Measurements from ENCODE around the genes C21orf140 and KCNE1.

DNA sequence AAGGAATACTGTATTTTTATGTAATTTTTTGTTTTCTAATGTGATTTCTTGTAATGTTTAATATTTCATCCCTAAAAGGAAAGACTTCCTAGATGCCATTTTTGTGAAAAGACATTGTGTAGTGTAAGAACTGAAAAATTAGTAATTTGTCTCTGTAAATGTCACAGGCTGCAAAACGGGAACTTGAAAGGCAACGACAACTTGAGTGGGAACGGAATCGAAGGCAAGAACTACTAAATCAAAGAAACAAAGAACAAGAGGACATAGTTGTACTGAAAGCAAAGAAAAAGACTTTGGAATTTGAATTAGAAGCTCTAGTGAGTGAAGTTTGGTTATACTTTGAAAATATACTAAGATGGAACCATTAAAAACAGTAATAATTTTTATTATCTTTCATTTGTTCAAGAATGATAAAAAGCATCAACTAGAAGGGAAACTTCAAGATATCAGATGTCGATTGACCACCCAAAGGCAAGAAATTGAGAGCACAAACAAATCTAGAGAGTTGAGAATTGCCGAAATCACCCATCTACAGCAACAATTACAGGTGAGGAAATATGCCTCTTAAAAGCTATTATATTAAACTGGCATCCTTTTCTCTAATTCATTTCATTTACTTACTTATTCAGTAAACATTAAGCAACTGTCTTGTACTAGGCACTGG, 132.4 kb downstream of the ITSN1 start:
- RRBS = no CpG with 5 or more reads among the region's 6 CpGs

GRCh38 chr21:33930924-33931085, 15.2 kb upstream of the ATP5PO start:
- RRBS = no CpG with 5 or more reads among the region's 2 CpGs

- RRBS = no CpG with 5 or more reads among the region's 12 CpGs
Observed at GRCh38 chr21:33940649-33941476, 25.3 kb upstream of the ATP5PO start.

GRCh38 chr21:33968190-33968907, 52.7 kb upstream of the ATP5PO start:
- RRBS = no CpG with 5 or more reads among the region's 4 CpGs

DNA sequence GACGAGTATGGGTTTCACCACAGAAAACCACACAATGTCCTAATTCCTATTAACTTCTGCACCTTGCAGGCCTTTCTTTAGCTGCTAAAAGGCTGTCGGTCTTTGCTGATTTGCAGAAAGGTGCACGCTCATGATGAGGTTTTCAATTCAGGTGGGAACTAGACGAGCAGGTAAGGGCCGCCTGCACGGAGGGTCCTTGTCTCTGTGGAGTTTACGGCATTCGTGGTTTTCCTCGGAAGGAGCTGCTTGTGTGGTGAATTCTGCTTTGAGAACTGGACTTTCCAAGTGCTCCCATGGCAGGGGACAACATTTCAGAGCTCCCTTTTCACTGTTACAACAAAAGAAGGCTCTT, 125.0 kb downstream of the MRPS6 start:
- RRBS = no CpG with 5 or more reads among the region's 9 CpGs

DNA sequence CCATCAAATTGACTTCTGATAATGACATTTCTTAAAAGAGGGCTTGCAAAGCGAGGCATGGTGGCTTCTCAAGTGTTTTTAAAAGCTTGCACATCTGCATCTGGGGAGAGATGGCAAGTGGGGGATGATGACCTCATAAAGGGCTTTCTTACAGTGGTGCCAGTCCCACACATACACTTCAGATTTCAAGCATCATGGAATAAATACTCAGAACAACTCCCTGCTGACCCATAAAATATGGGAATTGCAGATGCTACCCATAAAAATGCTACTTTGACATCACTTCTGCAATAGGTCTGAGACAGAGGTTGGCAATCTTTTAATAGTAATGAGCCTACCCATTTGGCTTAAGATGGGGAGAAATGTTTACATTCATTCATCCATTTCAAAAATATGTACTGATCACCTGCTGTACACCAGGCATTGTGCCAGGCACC, at the start of gene C21orf140:
C21orf140 (minus strand) TSS at position 59 of the 437 bp plus-strand sequence.
- RRBS = no CpG with 5 or more reads among the region's 1 CpG

GRCh38 chr21:34510386-34511217, 1.4 kb downstream of the KCNE1 start:
- RRBS = no CpG with 5 or more reads among the region's 10 CpGs

DNA sequence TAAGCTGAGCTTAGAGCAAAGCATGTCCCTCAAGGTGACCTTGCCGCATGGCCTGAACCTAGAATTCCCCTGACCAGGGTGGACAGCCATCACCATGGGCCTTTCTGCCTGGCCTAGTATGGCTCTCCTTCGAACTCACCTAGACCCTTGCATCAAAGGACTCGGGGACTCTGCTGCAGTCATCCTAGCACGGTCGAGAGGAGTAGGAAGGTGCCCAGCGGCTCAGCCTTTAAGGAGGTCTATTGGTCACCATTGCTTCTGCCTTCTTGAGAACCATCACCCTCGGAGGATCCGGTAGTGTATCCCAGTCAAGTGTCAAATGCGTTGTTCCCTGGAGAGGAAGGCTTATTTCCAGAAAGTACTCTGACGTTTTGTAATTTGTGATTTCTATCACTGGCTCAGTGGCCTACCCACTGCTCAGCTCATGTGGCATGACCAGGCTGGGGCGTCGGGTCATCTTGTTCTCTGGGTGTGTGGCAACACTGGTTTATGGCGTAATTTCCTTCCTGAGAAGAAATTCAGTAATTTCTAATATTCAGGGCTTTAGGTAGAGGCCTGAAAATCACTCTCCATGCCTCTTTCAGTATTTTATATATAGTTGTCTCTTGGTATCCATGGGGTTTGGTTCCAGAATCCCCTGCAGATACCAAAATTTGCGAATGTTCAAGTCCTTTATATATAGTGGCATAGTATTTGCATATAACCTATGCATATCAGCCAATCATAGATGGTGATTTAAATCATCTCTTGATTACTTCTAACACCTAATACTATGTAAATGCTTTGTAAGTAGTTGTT, at the start of gene KCNE1:
KCNE1 (minus strand) TSS at position 323 of the 798 bp plus-strand sequence.
- RRBS = no CpG with 5 or more reads among the region's 14 CpGs

GRCh38 chr21:34552526-34553668, 40.9 kb upstream of the KCNE1 start:
- RRBS = no CpG with 5 or more reads among the region's 9 CpGs

DNA sequence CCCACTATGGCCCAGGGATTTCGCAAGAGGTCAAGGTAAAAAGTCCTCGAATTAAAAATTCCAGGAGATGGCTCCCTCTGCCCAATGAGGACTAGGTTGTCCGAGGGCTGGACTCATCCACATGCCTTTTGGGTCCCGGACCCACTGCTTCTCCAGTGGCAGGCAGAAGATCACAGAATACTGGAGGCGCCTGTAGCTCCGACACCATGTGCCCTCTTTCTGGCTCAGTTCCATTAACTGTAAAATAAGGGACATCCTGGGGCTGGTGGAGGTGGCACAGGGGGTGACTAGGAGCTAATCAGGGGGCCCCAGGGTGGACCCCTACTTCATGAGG, 42.8 kb downstream of the RCAN1 start:
- RRBS = no CpG with 5 or more reads among the region's 6 CpGs

GRCh38 chr21:34743616-34744250, 74.9 kb downstream of the CLIC6 start:
- RRBS = 4% methylated on average over 4 of the region's 10 CpGs

GRCh38 chr21:34791792-34792072, 122.9 kb downstream of the CLIC6 start:
- RRBS = 91% methylated on average over 21 of the region's 32 CpGs

DNA sequence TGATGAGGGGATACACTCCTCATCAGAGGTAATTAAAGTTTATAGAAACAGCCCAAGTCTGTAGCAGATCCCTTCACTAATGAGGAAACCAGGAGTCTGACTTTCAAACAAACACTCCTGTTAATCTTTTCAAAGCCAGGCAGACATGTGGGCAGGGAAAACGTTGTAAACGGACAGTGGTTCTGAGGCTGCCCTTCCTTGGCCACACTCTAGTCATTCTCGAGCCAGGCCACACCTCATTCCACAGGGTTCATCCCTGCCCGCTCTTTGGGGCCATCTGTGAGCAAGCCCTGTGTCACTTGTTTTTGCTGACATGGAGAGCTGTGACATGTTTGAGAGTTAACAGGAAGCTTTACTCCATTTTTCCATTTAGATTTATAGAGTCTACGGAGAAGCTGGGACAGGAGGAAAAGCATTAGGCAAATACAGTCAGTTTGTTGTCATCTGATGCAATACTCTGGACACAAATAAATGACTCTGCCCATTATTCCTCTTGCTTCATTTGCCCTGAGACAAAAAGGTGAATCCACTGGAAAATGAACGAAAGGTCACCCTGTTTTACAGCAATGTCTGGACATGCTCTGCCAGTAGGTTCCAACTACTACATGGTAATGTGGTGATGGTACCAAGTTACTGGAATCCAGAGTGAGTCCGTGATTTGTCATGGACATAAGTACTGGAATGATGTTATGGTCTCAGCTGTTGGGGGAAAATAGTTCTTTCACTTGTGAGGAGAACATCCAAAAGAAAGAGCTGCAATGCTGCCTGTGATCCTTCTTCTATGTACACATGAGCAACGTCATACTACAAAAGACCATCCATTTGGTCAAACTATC, 126.9 kb downstream of the CLIC6 start:
- RRBS = no CpG with 5 or more reads among the region's 8 CpGs

DNA sequence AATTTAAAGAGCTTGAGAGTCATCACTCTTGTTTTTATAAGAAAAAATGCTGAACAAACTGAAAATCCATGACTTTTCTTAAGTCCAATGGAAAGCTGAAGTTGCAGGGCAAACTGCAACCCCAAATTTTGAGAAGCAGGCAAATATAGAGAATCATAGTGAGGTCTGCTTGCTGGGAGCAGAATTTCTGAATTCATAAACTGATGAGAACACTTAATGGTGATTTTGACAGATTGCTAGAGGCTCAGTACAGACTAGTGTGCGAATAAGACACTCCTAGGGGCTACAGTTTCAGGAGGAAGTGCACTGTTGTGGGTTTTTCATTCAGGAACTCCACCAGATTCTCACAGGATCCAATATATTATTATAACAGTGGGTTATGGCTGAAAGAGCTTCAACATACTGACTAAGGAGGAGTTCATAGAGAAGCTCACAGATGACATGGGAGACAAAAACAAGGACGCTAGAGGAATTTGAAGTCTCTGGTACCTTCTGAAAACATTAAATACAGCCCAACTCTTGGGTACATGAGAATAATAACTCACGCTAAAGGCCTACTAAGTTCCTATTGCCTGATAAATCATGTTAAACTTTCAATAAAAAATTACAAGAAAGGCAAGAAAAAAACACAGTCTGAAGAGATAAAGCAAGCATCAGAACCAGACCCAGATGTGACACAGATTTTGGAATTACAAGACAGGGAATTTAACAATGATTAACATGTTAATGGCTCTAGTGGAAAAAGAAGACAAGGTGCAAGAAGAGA, 135.3 kb downstream of the CLIC6 start:
- RRBS = no CpG with 5 or more reads among the region's 3 CpGs

DNA sequence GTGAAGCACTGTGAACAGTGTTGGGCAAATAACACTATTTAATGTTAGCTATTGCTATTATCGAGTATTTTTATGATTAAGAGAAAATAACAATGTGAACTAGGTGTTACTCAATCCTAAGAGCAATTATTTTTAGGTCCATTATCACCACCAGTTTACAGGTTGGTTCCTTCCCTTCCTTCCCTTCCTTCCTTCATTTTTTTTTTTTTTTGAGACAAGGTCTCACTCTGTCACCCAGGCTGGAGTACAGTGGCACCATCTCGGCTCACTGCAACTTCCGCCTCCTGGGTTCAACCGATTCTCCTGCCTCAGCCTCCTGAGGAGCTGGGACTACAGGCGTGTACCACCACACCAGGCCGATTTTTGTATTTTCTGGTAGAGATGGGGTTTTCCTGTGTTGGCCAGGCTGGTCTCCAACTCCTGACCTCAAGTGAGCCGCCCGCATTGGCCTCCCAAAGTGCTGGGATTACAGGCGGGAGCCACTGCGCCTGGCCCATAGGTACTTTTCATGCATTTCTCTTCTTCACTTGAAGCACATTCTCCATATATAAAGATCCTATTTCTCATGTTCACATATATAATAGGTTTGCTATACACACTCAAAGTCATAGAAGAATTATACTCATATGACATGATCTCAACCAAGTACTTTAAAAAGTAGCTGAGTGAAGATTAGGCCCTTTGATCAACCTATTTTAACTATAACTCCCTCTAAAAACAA, 185.0 kb downstream of the CLIC6 start:
- RRBS = no CpG with 5 or more reads among the region's 10 CpGs

DNA sequence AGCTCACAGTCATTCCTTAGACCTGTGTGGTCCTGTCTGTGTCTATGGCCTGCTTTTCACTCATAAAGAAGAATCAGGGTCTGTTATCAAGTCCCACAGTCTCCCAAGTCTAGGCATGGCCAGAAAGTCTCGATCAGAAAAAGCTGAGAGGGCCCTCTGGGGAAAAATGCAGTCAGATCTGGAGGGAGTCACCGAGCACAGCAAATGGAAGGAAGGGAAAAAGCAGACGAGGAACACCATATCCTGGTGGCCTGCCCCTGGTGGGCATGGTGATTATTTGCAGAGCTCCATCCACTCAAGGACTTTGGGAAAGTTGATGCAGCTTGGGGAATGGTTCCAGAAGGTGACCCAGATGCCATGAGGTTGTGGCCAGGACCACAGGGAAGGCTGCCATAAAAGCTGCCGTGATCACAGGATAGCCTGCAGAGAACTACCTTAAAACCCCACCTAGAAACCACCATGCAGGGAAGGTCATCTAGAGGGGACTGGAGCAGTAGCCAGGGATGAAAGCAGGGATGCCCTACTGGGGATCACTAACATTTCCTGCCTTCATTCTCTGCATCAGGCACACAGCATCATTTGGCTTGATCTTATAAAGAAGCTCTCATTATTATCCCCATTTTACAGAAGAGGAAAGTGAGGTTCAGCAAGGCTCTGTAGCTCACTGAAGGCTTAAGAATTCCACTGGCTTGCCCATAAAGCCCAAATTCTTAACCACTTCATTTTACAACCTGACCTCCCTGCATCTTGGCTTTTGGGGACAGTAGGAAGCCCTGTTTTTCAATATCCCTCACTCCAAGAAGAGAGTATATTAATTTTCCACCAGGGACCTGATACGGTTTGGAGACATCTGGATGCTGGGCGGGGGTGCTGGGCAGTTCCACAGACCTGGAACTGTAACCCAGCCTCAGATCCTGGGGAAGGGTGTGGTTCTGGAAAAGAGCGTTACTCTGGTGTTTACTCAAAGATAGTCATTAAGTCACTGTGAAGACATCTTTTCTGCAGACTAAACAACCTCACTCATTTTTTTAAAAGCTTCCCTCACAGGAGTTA, 189.4 kb downstream of the CLIC6 start:
- RRBS = no CpG with 5 or more reads among the region's 7 CpGs

DNA sequence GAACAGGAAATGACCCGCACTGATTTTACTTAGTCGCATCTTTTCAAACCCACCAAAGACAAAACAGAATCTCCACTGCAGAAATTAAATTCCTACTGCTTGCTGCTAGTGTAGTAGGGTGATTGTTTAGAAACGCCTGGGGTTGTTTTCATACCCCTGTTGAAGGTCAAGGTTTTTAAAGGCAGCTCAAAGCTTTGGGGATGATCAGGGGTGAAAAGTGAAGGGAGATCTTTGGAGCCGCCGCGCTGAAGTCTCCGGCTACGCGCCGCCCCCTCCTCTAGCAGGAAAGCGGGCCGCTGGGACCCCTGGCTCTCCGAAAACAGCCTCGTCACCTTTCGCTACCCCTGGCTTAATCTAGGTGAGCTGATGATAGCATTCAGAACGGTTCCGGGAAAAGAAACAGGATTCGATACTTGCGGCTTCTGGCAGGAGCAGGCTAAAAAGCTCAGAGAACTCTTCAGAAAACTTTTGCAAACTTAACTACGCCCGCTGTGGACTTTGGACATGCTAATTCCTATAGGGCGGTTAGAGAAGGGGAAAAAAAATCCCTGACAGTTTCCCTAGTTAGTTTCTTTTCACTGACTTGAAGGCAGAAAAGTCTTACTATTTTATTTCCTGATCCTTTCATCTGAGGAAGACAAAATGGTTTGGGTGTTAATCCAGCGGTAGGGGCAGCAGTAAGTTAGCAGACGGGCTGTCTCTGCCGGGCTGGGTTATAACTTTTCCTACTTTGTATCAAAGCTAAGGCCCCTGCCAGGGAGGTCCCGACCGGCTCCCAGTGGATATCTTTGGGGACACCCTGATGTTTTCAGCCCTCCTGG, 163.1 kb downstream of the RUNX1 start:
- RRBS = no CpG with 5 or more reads among the region's 27 CpGs

DNA sequence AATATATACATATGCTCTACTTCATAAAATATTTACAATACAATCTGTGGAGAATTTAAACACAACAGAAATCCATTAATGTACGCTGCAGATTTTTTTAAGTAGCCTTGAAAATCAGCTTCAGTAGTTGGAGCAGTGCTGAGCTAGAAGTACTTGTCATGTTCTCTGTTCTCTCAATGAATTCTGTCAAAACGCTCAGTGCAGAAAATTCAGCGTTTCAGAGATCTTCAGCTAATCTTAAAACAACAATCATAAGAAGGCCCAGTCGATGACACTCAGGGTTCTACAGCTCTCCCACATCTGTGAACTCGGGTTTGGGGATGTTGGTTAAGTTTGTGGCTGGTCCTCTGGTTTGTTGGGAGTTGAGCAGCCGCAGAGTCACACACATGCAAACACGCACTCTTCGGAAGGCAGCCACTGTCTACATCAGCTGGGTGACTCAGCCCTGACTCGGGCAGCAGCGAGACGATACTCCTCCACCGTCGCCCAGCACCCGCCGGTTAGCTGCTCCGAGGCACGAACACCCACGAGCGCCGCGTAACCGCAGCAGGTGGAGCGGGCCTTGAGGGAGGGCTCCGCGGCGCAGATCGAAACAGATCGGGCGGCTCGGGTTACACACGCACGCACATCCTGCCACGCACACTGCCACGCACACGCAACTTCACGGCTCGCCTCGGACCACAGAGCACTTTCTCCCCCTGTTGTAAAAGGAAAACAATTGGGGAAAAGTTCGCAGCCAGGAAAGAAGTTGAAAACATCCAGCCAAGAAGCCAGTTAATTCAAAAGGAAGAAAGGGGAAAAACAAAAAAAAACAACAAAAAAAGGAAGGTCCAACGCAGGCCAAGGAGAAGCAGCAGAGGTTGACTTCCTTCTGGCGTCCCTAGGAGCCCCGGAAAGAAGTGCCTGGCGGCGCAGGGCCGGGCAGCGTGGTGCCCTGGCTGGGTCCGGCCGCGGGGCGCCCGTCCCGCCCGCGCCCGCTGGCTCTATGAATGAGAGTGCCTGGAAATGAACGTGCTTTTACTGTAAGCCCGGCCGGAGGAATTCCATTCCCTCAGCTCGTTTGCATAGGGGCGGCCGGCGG, 161.1 kb downstream of the RUNX1 start:
- RRBS = 2% methylated on average over 12 of the region's 62 CpGs

- RRBS = no CpG with 5 or more reads among the region's 7 CpGs
Observed at GRCh38 chr21:34996263-34996790, 52.8 kb downstream of the RUNX1 start.

GRCh38 chr21:35026333-35027524, 22.4 kb downstream of the RUNX1 start:
- RRBS = no CpG with 5 or more reads among the region's 47 CpGs